Measurements from ENCODE around the genes SGCE and DLX5.

GRCh38 chr7:92870839-92871188 lies 34.4 kb upstream of the CDK6 start:
- RRBS = no CpG with 5 or more reads among the region's 4 CpGs

GRCh38 chr7:93134285-93135093 lies 13.7 kb downstream of the SAMD9L start:
- RRBS = no CpG with 5 or more reads among the region's 5 CpGs

DNA sequence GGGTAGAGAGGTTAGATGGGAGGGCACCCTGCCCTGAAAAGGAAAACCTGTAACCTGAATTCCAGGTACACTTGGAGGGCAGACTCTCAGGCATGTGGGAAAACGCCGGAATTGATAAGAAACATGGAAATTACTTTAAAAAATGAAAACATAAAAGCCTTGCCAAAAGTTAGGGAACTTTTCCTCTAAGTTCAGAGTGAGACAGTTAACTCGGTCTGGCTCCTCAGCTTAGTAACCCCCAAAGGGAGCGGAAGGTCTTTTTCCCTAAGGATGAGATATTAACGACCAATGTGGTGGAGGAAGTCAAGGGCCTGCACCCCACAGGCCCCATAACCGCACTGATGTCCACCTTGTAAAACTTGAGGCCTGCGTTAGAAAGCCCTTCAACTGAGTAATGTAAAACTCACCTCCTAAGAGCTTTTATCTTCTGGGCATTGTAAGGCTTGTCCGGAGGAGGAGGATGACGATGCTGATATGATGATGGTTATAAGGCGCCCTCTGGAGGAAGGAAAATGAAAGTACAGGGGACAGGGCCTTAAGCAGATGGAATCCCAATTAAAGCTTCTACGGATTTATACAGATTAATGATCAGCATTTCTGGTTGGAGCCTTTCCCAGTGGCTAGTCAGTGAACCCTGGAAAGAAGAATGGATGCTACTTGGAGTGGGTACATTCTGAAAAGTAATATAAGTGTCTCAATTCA lies 589 bp downstream of the COL1A2 start:
- RRBS = no CpG with 5 or more reads among the region's 11 CpGs

DNA sequence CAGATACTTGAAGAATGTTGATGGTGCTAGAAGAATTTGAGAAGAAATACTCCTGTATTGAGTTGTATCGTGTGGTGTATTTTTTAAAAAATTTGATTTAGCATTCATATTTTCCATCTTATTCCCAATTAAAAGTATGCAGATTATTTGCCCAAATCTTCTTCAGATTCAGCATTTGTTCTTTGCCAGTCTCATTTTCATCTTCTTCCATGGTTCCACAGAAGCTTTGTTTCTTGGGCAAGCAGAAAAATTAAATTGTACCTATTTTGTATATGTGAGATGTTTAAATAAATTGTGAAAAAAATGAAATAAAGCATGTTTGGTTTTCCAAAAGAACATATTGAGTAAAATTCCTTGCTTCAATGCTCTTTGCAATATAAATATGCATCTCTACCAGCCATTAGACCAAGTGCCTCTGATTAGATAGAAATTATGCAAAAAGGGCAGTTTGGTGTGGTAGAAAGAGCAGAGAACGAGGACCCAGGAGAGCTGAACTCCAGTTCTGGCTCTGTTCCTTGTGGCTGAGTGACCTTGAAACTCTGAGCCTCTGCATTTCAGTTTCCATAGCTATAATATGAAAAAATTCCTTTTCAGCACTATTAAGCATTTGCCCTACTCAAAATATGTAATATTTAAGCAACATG lies 36.3 kb downstream of the COL1A2 start:
- RRBS = no CpG with 5 or more reads among the region's 2 CpGs

GRCh38 chr7:94654858-94655435 lies 986 bp downstream of the SGCE start:
- RRBS = no CpG with 5 or more reads among the region's 26 CpGs

GRCh38 chr7:94655436-94656505 lies at the start of gene SGCE:
TSS of gene SGCE (minus strand) at chr7:94656133.
- RRBS = 2% methylated on average over 10 of the region's 74 CpGs

DNA sequence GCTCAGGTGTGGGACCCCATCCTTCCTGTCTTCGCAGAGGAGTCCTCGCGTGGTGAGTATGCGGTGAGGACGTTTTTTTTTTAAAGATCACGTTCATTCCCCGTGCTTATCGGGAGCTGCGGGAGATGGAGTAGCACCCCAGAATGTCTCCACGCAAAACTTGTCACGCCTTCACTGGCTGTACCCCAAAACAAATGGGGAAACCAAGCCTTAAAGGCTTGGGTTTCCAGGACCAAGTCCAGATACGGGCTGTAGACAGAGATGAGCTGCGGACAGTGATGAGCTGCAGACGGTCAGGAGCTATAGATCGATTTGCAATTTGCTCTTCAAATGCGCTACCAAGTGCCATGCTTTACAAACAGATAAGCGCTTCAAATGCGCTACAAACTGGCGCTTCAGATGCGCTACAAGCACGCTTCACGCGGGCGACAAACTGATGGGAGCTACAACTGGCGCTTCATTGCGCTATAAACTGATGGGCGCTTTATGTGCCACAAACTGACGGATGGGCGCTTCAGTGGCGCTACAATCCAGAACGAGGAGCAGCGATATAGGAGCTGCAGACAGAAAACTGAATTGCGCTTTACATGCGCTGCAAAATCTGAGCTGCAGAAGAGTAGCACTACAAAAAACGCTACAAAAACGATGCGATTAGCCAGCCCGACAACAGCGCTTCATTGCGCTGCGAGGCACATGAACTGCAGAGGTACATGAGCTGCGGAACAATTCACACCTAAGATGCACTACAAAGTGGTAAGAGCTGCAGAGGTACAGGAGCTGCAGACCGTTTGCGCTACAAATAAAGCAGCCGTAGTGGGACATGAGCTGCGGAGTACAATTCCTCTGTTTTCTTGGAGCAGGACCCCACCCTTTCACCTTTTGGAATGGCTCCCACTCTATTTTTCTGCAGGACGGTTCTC lies 856 bp upstream of the SGCE start:
- RRBS = no CpG with 5 or more reads among the region's 47 CpGs

GRCh38 chr7:95071352-95071779 lies 164.0 kb downstream of the PPP1R9A start:
- RRBS = no CpG with 5 or more reads among the region's 2 CpGs

- RRBS = no CpG with 5 or more reads among the region's 9 CpGs
These were observed 664 bp downstream of the PON3 start for GRCh38 chr7:95395361-95396060.

- RRBS = no CpG with 5 or more reads among the region's 4 CpGs
These were observed 14.7 kb upstream of the ASB4 start for GRCh38 chr7:95471014-95471560.

DNA sequence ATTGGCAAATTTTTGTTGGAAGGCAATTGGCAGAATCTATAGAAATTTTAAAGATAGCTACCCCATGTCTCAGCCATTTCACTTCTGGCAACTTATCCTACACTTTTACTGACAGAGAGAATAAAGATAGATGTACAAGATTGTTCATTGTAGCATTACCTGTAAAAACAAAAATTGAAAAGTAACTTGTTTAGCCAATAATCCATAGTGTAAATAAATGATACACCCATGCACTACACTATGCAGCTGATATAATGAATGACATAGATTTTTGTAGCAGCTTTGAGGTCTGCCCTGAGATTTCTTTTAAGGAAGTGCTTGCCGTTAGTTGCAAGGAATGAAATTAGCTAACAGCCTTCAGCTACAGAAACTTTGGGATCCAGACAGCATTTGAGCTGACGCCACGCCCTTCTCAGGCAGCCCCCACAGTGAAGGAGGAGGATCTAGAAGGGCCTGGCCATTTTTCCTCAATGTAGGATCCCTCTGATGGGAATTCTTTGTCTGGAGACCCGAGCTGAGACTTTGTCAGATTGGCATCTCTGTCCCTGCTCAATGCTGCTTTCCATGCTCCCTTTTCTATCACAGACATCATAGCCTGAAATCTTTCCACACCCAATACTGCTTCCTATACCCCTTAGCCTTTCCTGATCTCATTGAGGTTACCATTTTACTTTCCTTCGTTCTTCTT lies 6.1 kb upstream of the PDK4 start:
- RRBS = no CpG with 5 or more reads among the region's 5 CpGs

- RRBS = no CpG with 5 or more reads among the region's 5 CpGs
These were observed 9.6 kb upstream of the PDK4 start for GRCh38 chr7:95606045-95606277.

- RRBS = no CpG with 5 or more reads among the region's 5 CpGs
These were observed 32.6 kb upstream of the PDK4 start for GRCh38 chr7:95628711-95629546.

DNA sequence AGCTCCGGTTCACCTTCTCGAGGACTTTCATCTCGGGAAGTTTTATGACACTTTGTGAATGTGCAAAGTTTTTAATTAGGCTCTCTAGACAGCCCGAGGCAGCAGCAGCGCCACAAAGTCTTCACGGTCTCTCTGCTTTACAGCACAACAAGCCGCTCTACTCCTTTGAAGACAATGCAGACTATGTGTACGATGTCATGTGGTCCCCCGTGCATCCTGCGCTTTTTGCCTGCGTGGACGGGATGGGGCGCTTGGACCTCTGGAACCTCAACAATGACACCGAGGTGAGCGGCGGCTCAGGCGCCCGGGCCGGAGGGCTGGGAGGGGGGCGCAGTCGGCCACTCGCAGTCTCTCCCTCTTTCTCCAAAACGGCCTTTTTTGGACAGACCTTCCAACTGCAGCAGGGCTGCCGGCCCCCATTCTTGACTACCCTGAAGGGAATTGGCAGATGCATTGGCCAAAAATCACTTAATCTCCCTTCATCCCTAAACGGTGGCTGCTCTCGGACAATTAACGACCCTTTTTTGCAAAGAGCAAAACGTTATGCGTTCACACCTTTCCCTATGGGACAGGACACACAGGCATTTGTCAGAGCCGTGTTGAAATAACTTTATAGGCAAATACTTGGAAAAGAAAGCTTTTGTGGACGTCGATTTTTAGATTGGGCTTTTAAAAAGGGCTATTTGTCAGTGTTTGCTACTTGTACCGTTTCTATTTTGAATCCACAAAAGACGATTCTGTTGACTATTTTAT lies 245.8 kb downstream of the SLC25A13 start:
- RRBS = 0% methylated on average over 1 of the region's 34 CpGs

- RRBS = no CpG with 5 or more reads among the region's 5 CpGs
These were observed 13.6 kb downstream of the SLC25A13 start for GRCh38 chr7:96308082-96308829.

- RRBS = no CpG with 5 or more reads among the region's 3 CpGs
These were observed 9.4 kb upstream of the SLC25A13 start for GRCh38 chr7:96331182-96331828.

GRCh38 chr7:97024234-97025381 lies at the start of gene DLX5:
TSS of gene DLX5 (minus strand) at chr7:97024831.
- RRBS = no CpG with 5 or more reads among the region's 61 CpGs

DNA sequence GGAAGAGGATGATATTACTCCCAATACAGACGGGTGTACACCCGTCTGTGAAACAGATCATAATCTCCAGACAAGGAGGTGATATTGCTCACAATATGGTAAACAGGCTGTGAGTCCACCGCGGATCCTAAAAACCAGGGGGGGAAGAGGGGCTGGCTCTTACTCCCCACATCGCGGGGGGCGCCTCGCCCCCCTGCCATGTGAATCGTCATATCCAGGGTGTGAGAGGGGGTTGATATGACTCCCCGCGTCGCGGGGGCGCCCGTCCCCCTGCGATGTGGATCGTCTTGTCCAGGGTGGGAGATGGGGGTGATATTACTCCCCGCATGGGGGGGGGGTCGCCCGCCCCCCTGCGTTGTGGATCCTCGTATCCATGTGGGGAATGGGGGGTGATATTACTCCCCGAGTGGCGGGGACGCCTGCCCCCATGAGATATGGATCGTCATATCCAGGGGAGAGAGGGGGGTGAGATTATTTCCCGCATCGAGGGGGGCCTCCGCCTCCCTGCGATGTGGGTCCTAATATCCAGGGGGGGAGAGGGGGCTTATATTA lies 30.9 kb downstream of the OCM2 start:
- RRBS = no CpG with 5 or more reads among the region's 30 CpGs

- RRBS = no CpG with 5 or more reads among the region's 18 CpGs
These were observed 47.7 kb downstream of the BRI3 start for GRCh38 chr7:98328890-98329943.

DNA sequence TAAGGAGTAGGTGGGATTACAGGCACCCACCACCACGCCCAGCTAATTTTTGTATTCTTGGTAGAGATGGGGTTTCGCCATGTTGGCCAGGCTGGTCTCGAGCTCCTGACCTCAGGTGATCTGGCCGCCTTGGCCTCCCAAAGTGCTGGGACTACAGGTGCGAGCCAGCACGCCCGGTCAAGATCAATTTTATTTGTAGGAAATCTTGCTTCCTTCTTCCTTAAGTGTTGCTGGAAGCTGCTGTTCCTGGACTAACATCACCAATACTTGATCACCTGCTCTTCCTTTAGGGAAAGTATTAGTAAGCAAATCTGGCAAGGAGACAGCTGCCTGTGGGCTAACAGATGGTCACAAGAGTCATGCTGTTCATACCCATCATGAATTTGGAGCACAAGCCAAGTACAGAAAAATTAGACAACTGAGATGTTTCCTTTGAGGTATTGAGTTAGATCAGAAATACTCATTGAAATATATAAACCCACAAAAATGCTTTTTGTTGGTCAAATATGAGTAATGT lies 28.0 kb downstream of the BAIAP2L1 start:
- RRBS = no CpG with 5 or more reads among the region's 7 CpGs

Measured in retinal pigment epithelial cell (primary cell).